ENCODE results near the gene PABPC4L.

DNA sequence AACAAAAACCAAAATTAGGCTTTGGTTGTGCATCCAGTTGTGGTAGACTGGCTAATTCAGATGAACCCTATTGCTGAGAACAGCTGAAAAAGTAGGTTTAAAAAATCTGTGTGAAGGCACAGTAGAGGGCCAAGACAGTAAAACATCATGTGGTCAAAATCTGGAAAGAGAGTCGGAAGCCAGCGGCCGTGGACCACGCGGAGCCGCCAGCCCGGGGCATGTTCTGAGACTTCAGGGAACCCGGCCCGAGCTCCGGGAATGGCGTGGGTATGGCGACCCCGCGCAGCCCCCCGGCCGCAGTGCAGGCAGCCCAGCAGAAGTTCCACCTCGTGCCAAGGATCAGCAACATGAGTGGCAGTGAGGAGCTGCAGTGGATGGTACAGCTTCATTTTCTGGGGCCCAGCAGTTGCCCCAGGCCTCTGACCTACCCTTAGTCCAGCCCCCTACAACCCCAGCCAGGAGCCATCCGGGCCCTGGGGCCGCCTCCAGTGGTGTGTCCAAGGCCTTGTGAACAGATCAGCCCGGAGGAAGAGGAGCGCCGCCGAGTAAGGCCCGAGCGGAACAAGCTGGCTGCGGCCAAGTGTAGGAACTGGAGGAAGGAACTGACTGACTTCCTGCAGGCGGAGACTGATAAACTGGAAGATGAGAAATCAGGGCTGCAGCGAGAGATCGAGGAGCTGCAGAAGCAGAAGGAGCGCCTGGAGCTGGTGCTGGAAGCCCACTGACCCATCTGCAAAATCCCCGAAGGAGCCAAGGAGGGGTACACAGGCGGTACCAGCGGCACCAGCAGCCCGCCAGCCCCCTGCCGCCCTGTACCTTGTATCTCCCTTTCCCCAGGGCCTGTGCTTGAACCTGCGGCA is 94.3 kb downstream of the LARP1B start:
- PRO-cap, 2 experiments, result no peak in any of the 2 experiments

DNA sequence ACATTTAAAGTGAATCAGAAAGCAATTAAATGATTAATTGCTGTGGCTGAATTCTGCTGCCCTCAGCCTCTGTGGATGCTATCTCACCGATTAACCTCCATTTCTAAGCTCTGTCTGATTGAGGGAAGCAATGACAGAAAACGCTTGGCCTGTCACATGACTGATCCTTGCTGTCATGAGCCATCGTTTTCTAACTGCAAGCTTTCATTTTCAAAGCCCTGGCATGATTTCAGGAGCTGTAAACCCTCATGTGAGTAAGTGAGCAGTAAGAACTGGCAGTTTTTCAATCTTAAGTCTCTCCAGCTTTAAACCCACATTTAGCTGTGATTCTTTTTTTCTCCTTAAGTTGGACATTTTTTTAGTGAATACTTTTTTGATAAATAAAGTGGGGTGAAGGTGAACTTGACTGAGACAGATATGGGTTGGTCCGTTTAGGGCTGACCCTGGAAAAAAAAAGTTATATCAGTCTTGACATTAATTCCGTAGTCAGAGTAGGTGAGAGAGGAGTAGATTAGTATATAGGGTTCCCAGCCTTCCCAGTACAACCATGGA is 180.9 kb upstream of the PGRMC2 start:
- PRO-cap, 2 experiments, result no peak in any of the 2 experiments

DNA sequence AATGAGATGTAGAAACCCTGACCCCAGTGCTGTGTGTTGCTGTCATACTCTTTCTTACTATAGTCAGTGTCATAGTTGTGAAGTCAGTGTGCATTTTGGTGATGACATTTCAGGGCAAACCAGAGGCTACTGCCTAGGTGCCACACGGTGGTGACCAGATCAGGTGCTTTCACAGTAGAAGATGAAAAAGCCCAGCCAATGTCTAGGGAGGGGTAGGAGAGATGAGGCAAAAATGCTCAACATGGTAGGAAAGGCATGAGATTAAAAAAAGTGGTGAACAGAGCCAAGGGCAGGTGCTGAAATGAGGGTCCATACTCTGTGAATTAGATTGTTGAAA is 185.2 kb upstream of the PGRMC2 start:
- PRO-cap, 2 experiments, result no peak in any of the 2 experiments

DNA sequence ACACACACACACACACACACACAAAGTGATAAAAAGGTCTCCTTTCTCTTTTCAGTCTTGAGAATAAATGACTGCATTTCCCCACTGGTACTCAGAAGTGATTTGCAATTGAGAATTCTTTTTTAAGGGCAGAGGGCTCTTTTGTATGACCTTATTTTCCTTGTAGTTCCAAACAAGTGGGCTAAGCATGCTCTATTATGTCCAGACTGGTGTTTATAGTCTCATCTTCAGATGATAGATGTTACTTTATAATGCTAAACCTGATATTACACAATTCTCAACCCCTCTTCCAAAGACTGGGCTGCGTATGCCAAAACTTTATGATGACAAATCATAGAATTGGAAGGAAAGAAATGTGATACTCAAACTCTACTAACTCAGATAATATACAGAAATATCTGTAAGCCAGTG is 240.0 kb upstream of the JADE1 start:
- PRO-cap, 2 experiments, result no peak in any of the 2 experiments

- PRO-cap, 2 experiments, result no peak in any of the 2 experiments
Observed at GRCh38 chr4:128673149-128673505, 136.4 kb upstream of the JADE1 start.

- PRO-cap, 2 experiments, result no peak in any of the 2 experiments
Observed at GRCh38 chr4:128872485-128873273, 63.2 kb downstream of the JADE1 start.

GRCh38 chr4:128916583-128917430 is 107.3 kb downstream of the JADE1 start:
- PRO-cap, 2 experiments, result no peak in any of the 2 experiments

GRCh38 chr4:133559864-133560193 is 410.7 kb downstream of the PCDH10 start:
- PRO-cap, 2 experiments, result no peak in any of the 2 experiments

- PRO-cap, 2 experiments, result no peak in any of the 2 experiments
Observed at GRCh38 chr4:133886547-133886989, 315.0 kb downstream of the PABPC4L start.

- PRO-cap, 2 experiments, result no peak in any of the 2 experiments
Observed at GRCh38 chr4:134201240-134202357, at the start of gene PABPC4L. Gene PABPC4L, minus strand, starts transcription at chr4:134201789.

GRCh38 chr4:136395245-136395775 is 1137.0 kb downstream of the PCDH18 start:
- PRO-cap, 2 experiments, result no peak in any of the 2 experiments

DNA sequence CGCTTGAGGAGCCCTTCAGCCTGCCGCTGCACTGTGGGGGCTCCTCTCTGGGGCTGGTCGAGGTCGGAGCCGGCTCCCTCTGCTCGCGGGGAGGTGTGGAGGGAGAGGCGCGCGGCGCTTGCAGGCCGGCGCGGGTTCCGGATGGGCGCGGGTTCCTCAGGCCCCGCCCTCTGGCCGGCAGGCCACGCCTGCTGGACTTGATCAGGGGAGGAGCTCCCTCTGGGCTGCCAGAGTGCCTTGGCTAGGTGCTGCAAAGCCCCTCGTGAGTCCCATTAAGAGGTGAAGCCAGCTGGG is 321.2 kb upstream of the PCDH18 start:
- PRO-cap, 2 experiments, result no peak in any of the 2 experiments

DNA sequence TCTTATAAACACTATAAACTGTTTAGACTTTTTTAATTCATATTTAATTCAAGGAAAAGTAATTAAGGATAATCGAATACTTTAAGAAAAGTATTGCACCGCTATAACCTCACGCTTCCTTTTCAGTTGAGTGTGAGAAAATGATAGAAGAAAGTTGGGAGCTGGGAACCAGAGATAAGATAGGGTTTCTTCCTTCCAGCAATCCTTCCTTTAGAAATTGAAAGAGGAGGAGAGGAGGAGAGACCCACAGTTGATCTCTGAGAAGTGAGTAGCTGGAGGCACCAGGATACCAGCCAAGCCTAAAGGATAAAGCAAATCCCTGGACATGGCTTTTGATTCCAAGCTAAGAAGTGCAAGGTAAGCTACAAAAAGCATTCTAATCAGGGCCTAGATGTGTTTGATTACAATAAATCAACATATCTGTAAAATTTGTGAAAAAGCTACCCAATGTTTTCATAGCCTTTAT is 242.2 kb upstream of the NOCT start:
- PRO-cap, 2 experiments, result no peak in any of the 2 experiments

DNA sequence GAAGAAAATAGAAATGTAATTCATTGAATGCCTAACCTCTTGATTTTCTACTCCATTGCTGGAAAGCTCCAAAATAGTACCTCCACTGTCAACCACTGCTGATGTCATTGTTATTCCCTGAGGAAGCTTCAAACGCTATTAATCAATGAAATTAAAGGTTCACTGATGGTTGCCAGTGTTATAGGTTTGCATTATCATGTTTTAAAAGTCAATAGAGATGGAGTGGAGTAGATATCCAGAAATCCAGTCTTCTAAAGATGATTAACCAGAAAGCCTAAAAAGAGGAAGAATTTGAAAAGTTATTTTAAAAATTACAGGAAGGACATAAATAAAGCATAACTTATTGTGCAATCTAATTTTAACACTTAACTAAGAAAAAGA is 39.4 kb downstream of the ELF2 start:
- PRO-cap, 2 experiments, result no peak in any of the 2 experiments

GRCh38 chr4:139188867-139189576 is 12.0 kb upstream of the ELF2 start:
- PRO-cap, 2 experiments, result no peak in any of the 2 experiments

- PRO-cap, 2 experiments, result no peak in any of the 2 experiments
Observed at GRCh38 chr4:139266498-139267118, 13.4 kb downstream of the MGARP start.

- PRO-cap, 2 experiments, result no peak in any of the 2 experiments
Observed at GRCh38 chr4:139459011-139459321, 5.0 kb downstream of the RAB33B start.

DNA sequence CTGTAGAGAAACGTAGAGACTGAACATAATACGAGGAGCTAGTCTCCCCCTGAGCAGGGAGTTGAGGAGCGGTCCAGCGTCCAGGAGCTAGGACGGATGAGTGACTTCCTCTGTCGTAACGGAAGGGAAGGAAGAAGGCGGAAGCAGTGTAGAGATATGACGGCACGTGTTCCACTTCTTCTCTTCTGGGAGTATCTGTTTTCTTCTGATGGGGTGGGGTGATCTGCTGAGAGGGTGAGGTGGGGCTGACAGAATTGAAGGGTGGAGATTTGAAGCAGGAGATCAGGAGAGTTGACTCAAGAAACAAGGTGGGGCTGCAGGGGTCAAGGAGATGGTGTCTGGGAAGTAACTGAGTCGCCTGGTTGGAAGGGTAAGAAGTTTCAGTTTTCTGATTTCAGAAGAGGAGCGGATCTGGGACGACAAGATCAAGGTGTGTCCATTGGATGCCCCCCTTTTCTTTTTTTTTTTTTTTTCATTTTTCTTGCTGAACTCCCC is 50.6 kb upstream of the SETD7 start:
- PRO-cap, 2 experiments, result no peak in any of the 2 experiments

- PRO-cap, 2 experiments, result no peak in any of the 2 experiments
Observed at GRCh38 chr4:139802166-139802937, 136.7 kb downstream of the MGST2 start.

DNA sequence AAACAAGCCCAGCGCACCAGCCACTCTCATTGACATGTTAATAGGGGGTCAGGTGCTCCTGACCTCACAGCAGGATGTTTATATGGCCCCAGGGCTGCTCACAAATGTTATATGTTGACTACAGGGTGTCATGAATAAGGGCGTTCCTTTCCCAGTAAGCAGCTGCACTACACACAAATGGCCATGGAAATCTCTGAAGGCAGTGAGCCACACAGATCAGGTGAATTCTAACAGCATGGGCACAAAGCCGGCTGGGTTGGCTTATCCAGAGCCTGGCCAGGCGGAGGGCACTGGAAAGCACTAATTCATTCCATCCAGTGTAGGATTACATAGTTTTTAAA is 209.9 kb downstream of the MGST2 start:
- PRO-cap, 2 experiments, result no peak in any of the 2 experiments